Non-pigmented ciliary epithelial cell (primary cell): ENCODE measurements around the genes ICOSLG, AIRE, KRTAP10-4, KRTAP10-10 and KRTAP12-4.

- RRBS, result 23% methylated on average over 4 of the region's 19 CpGs
Measured at GRCh38 chr21:43758081-43758642, 17.9 kb downstream of the CSTB start.

- RRBS, result no CpG with 5 or more reads among the region's 27 CpGs
Measured at GRCh38 chr21:43766610-43767337, 9.3 kb downstream of the CSTB start.

DNA sequence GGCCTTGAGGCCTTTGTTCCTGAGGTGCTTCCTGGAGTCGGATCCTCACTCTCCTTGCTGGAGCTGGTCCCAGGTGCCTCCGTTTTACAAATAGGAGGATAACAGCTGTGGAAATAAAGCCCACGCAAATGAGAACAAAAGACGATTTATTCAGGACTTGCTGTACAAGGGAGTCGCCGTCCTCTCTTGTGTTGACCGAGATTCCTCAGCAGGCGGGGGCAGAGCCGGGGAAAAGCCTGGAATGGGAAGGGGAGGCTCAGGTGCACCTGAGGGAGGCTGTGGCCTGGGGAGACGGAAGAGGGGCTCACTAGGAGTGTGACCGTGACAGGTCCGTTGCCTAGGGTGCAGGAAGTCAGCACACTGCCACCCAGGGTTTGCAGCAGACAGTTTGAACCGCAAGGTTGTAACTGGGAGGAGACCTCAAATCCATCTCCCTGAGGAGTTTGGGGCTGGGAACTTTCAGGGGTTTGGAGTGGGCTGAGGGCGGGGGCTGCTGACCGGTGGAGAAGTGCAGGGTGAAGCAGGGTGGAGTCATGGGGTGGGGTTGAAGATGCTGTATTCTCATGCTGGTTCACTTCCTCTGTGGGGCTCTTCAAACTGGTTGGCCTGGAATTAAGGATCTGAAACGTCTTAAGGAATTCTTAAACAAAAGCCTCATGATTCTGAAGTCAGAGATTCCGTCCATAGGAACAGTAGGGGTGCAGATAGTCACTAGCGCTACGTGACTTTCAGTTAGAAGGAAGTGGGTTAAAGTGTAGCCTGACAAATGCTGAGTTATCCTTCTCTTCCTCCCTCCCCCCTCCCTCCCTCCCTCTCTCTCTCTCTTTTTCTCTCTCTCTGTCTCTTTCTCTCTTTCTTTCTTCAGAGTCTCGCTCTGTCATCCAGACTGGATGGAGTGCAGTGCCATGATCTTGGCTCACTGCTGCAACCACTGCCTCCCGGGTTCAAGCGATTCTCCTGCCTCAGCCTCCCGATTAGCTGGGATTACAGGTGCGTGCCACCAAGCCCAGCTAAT, 2.7 kb upstream of the CSTB start:
- RRBS, result no CpG with 5 or more reads among the region's 24 CpGs

DNA sequence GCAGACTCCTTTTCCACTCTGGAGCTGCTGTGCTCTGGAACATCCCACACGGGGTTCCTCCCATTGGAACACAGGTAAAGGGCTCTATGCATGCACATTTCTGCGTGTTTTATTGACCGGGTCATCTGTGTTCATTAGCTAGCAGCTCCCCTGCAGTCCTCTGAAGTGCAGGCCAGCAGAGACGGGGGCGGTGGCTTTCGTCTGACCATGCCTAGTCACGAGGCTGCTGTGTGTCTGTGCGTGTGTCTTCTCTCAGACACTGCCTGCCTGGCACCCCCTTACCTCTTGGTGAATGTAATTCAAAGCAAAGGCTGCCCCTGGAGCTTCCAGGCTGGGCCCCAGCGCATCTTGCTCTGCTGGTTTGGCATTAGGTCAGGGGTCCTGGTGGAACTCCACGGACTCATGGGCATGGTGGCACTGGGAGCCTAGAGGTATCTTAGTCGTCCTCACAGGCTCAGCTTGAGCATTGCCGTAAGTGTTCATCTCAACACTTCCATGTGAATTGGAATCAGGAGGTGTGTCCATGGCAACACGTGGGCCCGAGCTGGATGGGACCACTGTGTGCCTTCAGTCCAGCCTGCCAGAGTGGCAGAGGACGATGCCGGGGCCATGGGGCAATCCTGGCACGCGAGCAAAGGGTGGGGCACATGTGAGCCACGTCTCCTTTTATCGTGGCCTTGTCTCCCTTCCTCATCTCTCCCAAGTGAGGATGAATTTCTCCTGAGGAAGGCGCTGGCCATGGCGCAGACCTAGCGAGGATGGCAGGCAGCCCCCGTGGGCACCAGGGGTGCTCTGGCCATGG, 46.8 kb downstream of the AGPAT3 start:
- RRBS, result no CpG with 5 or more reads among the region's 24 CpGs

DNA sequence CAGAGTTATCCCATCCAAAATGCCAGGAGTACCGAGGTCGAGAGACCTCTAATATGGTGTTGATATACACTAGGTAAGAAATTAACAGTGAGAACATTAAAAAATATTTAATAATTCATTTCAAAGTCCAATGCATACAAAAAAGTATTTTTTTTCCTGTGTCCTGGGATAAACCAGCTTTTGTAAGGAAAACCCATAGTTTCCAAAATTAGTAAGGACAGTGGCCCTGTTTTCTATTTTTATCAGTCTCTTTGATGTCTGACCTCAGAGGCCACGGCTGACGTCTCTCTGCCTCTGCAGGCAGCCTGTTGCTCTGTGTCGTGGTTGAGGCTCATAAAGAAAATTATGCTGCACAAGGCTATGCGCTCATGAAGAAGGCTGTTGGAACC, 48.8 kb downstream of the AGPAT3 start:
- RRBS, result no CpG with 5 or more reads among the region's 6 CpGs

DNA sequence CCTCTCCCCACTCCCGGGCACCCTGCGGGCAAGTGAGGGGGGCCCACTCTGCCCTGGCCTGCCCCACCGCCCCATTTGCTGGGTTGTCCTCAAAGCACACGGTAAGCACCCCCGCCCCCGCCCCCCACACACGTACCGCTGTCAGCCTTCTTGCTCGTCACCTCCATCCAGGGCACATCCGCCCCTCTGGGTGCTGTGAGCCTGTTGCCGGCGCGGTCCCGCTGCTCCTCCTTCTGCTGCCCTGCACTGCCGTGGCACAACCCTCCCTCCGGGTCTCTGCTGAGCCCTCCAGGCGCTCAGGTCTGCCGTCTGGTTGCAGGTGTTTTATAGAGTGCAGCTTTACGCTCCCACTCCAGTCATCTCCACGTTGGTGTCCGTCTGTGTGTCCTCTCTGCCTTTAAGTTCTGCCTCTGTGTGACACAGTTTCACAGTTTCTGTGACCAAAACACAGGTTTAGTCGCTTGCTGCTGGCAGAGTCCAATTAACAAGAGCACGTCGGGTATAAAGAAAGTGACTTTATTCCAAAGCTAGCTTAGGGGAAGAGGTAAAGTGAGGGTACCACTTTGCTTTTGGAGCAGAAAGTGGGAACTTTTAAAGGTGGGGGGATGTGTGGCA, 52.1 kb downstream of the AGPAT3 start:
- RRBS, result 14% methylated on average over 6 of the region's 24 CpGs

DNA sequence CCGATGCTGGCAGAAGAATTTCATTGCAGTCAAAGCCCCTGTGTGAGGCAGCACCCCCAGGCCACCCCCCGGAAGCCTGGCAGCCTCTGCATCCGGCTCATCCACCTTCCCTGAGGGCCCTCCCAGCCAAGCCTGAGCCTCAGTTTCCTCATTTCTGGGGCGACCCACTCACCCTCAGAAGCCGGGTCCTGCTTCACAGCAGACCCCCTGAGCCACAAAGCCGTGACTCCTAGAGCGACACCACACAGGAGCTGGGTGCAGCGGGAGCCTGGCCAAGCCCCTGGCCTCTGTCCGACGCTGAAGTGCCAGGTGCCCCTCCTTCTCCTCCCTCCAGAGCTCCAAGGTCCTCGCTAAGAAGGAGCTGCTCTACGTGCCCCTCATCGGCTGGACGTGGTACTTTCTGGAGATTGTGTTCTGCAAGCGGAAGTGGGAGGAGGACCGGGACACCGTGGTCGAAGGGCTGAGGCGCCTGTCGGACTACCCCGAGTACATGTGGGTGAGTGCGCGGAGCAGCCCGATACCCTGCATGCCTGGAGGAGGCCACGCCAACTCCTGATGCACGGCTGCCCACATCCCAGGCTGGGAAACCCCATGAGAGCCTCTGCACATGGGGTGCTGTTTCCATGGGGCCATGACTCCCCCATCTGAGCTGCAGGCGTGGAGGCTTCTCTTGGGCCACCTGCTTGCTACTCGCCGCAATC, 43.2 kb upstream of the TRAPPC10 start:
- RRBS, result 96% methylated on average over 3 of the region's 29 CpGs

GRCh38 chr21:44012590-44012924, 448 bp downstream of the TRAPPC10 start:
- RRBS, result 2% methylated on average over 27 of the region's 42 CpGs

DNA sequence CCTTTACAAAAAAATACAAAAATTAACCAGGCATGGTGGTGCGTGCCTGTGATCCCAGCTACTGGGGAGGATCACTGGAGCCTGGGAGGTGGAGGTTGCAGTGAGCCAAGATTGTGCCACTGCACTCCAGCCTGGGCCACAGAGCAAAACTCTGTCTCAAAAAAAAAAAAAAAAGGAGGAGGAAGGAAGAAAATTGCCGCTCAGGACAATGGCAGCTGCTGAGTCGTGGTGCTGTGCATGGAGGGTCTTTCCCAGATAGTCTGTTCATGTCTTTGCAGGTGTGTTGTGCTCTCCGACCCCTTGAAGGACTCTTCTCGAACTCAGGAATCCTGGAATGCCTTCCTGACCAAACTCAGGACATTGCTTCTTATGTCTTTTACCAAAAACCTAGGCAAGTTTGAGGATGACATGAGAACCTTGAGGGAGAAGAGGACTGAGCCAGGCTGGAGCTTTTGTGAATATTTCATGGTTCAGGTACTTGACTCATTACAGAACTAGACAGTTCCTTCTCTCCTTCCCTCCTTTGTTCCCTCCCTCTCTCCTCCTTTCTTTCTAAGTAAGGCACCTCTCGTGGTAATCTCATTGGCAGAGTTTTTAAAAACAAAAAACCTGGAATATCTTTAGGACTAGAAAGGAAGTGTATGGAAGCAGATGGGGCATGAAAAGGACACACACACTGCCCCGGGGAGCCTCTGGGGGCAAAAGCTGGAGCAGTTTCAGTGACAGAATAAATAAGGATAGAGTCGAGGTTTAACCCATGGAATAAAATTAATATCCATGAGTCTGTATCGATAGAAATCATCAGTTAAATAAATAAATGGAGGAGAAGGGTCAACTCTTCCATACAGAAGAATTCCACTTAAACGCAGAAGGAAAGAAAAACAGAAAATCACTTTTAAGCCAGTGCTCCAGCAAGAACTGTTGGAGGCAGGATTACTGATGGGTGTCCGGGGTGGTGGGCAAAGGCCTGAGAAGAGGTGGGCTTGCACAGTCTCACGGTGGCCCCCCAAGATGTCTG, 43.6 kb downstream of the TRAPPC10 start:
- RRBS, result no CpG with 5 or more reads among the region's 12 CpGs

DNA sequence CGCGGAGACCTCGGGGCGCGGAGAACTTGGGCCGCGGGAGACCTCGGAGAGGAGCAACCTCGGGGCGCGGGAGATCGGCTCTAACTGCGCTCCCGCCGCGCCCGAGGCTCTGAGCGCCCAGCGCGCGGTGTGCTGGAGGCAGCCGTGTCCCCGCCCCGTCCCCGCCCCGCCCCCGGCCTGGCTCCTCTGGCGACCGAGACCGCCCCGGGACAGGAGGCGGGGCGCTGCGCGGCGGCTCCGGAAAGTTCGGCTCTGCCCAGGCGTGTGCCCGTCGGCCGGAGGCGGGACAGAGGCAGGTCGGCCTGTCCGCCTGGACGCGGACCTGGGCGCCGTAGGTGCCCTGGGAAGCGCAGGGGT, at the start of gene ICOSLG:
Gene ICOSLG, minus strand, starts transcription at position 88 of the 357 bp plus-strand sequence.
- RRBS, result 2% methylated on average over 10 of the region's 50 CpGs

DNA sequence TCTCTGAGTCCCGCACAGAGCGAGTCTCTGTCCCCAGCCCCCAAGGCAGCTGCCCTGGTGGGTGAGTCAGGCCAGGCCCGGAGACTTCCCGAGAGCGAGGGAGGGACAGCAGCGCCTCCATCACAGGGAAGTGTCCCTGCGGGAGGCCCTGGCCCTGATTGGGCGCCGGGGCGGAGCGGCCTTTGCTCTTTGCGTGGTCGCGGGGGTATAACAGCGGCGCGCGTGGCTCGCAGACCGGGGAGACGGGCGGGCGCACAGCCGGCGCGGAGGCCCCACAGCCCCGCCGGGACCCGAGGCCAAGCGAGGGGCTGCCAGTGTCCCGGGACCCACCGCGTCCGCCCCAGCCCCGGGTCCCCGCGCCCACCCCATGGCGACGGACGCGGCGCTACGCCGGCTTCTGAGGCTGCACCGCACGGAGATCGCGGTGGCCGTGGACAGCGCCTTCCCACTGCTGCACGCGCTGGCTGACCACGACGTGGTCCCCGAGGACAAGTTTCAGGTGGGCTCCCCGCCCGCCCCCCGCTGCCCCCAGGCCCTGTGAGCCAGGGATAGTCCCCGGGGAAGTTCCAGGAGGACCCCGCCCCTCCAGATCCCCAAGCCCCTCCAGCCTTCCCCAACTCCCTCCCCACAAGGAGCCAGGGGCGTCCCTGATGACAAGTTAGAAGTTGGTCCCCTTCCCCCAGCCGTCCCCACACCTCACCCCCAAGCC, at the start of gene AIRE:
Gene AIRE, plus strand, starts transcription at position 237 of the 709 bp plus-strand sequence.
- RRBS, result 3% methylated on average over 28 of the region's 62 CpGs

GRCh38 chr21:44293821-44294020, 6.1 kb upstream of the PFKL start:
- RRBS, result no CpG with 5 or more reads among the region's 13 CpGs

GRCh38 chr21:44310768-44311478, 11.1 kb downstream of the PFKL start:
- RRBS, result 83% methylated on average over 3 of the region's 23 CpGs

DNA sequence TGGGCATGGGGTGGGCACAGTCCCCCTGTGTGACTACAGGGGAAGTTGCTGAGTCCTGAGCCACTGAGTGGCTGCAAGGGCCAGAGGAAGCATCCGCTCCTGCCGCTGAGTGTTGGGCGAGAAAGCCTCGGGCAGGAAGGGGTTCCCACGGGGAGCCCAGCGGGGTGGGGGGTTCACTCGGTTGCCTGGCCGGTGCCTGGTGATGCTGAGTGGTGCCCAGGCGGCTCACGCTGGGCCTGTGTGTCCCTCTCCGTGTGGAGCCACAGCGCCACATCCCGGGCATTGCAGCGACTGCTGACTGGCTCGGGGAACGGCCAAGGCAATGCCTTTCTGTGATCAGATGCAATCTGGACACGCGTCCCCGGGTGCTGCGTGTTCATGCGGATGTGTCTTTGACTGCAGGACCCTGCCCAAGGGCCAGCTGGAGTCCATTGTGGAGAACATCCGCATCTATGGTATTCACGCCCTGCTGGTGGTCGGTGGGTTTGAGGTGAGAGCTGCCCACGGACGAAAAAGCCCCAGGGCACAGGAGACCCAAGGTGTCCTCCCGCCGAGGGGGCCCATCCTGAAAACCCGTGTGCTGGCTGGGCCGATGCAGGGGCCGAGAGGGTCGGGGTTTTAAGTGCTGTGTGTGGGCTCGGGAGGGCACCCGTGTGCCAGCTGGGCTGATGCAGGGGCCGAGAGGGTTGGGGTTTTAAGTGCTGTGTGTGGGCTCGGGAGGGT, 16.5 kb downstream of the CFAP410 start:
- RRBS, result 93% methylated on average over 10 of the region's 36 CpGs

DNA sequence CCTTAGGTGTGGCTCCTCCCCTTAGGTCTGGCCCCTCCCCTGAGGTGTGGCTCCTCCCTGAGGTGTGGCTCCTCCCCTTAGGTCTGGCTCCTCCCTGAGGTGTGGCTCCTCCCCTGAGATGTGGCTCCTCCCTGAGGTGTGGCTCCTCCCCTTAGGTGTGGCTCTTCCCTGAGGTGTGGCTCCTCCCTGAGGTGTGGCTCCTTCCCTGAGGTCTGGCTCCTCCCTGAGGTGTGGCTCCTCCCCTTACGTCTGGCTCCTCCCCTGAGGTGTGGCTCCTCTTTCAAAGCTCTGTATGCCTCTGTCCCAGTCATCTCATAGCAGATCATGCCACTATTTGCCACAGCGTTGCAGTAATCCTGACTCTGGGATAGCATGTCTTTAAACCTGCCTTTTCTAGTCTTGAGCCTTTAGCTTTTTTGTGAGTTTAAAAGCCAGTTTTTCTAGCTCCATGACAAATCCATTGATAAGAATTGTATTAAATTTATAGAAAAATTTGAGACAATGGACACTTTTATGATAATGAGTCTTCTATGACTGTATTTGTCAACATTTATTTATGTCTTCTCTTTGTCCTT, 26.6 kb upstream of the LRRC3 start:
- RRBS, result no CpG with 5 or more reads among the region's 2 CpGs

- RRBS, result no CpG with 5 or more reads among the region's 9 CpGs
Measured at GRCh38 chr21:44482596-44483159, 27.4 kb downstream of the LRRC3 start.

GRCh38 chr21:44573285-44574129, at the start of gene KRTAP10-4:
Gene KRTAP10-4, plus strand, starts transcription at chr21:44573729.
- RRBS, result no CpG with 5 or more reads among the region's 26 CpGs

GRCh38 chr21:44637062-44637407, at the start of gene KRTAP10-10:
Gene KRTAP10-10, plus strand, starts transcription at chr21:44637356.
- RRBS, result no CpG with 5 or more reads among the region's 7 CpGs

- RRBS, result no CpG with 5 or more reads among the region's 17 CpGs
Measured at GRCh38 chr21:44653815-44654670, at the start of gene KRTAP12-4. Gene KRTAP12-4, minus strand, starts transcription at chr21:44654659.

- RRBS, result no CpG with 5 or more reads among the region's 29 CpGs
Measured at GRCh38 chr21:44709552-44709926, 1.8 kb downstream of the TSPEAR start.